Measurements from ENCODE around the genes CMTM2, CIAO2B and EXOC3L1.

DNA sequence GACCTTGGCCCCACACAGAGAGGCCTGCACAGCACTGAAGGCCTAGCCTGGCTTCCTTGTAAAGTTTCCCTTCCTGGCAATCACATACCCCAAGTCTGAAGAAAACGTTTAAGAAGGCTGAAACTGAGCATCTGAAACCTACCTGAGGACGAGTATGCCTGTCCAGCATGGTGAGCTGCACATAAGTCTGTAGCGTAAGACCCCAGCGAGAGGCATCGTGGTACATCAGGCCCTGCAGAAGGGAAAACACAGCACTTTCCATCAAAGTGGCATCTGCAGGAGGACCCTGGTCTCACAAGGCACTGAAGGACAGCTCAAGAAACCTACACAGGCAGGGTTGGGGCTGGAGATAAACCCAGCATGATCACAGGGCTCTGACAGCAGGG is 18.7 kb downstream of the TK2 start:
- RRBS: no CpG with 5 or more reads among the region's 5 CpGs

DNA sequence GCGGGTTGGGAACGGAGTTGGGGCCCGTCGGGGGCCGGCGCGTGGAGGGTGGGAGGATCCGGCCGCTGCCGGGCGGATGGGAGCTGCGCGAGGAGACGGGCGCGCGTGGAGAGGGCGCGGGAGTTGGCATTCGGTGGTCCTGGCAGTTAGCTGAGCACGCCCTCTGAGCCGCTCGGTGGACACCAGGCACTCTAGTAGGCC is at the start of gene CMTM2:
Gene CMTM2, plus strand, starts transcription at position 129 of the 201 bp plus-strand sequence.
- RRBS: 5% methylated on average over 5 of the region's 23 CpGs

DNA sequence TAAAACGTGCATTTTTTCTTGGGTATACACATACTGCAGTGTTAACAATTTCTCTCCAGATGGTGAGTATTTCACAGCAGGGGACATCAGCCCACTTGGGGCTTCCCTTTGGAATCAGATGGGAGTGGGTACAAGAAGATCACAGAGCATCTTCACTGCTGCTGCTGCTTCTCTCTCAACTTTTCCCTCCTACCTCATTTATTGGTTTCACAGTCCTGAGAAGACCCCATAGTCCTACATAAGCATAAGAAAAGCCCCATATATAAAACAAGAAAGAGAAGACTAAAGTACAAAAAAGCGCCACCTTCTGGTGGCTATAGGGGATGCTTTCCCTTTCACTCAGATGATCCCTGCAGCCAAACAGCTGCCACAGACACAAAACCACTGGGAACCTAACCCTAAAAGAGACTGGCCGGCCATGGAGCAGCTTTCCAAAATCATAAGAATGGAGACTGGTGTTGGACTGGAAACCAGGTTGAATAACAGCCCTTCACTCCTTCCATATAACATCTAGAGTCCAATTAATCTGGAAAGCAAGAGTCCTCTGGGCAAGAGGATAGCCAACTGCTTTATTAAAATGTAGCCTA is 11.5 kb downstream of the DYNC1LI2 start:
- RRBS: no CpG with 5 or more reads among the region's 3 CpGs

DNA sequence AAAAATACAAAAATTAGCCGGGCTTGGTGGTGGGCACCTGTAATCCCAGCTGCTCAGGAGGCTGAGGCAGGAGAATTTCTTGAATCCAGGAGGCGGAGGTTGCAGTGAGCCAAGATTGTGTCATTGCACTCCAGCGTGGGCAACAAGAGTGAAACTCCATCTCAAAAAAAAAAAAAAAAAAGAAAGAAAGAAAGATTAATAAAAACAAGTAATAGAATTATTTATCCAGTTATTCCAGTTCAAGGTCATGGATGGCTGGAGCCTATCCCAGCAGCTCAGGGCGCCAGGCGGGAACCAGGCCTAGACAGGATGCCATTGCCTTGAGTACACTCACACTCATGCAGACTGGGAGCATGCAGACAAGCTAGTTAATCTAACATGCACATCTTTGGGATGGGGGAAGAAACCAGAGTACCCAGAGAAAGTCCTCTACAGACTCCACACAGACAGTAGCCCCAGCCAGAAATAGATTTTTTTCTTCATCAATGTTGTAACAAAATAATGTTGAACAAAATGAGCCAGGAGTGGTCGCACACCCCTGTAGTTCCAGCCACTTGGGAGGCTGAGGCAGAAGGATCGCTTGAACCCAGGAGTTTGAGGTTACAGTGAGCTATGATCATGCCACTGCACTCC is 17.9 kb downstream of the PDP2 start:
- RRBS: no CpG with 5 or more reads among the region's 7 CpGs

- RRBS: no CpG with 5 or more reads among the region's 11 CpGs
These were observed 18.9 kb downstream of the CDH16 start for GRCh38 chr16:66899415-66900471.

DNA sequence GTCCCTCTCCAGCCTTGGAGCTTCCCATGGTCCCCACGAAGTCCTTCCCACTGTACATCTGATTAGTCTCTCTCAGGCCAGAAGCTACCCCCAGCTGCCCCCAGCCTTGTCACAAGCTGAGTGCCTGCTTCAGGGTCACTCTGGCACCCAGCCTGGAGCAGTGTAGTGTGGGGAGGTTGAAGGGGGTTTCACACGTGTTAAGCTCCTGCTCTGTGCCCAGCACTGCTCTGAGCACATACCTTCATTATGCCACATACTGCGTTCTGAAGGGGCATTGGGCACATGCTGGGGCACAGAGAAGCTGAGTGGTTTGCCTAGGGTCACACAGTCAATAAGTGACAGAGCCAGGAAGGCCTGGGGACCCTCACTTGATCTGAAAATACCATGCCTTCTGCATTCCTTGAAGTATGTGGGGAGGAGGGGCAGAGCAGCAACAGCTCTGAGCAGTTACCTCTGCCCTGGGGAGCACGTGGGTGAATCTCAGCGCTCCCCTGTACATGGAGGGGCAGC is 1.3 kb upstream of the CDH16 start:
- RRBS: no CpG with 5 or more reads among the region's 5 CpGs

DNA sequence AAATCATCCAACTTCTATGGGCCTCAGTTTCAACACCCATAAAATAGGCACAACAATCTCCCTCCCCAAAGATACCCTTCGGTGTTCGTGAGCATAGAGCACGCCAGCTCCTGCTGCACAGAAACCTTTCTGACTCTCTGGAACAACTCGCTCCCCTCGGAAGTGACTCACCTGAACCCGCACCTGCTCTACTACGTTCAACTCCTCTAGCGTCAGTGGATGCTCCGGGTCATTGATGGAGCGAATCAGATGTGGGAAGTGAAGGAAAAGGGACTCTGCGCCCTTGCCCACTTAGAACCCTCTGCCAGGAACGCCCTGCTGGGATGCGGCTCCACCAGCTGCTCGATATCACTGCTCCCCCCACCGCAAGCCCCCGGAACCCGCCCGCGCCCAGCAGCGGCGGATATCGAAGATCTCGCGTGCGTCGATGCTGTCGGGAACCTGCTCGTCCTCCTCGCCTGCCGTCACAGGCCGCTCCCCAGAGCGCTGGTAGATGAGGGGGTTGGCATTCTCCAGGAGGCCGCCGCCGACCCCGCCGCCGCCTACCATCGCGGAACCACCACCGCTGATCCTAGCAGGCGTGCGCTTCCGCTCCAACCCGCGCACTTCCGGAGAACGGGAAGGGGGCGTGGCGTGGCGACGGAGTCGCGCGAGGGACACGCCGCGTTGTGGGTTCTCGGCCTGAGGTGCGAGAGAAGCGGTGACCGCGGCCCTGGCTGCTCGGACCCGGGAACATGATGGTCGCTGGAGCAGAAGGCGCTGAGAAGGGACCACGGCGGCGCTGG is at the start of gene CIAO2B:
Gene CIAO2B, minus strand, starts transcription at position 587 of the 785 bp plus-strand sequence.
- RRBS: 2% methylated on average over 12 of the region's 70 CpGs

DNA sequence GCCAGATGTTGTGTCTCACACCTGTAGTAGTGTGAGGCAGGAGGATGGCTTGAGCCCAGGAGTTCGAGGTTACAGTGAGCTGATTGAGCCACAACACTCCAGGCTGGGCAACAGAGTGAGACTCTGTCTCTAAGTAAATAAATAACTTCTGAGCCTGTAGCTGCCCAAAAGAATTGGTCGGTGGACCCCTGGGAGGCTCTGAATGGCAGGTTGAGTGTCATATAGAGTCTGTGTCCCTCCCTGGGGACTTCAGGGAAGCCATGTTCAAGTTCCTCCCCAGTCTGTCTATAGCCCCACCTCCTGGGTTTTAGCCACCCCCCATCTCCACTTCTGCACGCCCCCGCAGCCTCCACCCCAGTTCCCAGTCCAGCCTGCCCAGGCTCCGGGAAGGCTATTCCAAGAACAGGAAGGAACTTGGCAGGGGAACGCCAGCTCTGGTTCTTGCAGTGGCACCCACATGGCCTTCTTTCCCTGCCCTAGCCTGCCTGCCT is 9.5 kb upstream of the CES4A start:
- RRBS: no CpG with 5 or more reads among the region's 6 CpGs

- RRBS: 3% methylated on average over 17 of the region's 101 CpGs
These were observed 12.2 kb downstream of the CES4A start for GRCh38 chr16:67000130-67001500.

- RRBS: no CpG with 5 or more reads among the region's 5 CpGs
These were observed 7.5 kb downstream of the CBFB start for GRCh38 chr16:67036367-67036918.

DNA sequence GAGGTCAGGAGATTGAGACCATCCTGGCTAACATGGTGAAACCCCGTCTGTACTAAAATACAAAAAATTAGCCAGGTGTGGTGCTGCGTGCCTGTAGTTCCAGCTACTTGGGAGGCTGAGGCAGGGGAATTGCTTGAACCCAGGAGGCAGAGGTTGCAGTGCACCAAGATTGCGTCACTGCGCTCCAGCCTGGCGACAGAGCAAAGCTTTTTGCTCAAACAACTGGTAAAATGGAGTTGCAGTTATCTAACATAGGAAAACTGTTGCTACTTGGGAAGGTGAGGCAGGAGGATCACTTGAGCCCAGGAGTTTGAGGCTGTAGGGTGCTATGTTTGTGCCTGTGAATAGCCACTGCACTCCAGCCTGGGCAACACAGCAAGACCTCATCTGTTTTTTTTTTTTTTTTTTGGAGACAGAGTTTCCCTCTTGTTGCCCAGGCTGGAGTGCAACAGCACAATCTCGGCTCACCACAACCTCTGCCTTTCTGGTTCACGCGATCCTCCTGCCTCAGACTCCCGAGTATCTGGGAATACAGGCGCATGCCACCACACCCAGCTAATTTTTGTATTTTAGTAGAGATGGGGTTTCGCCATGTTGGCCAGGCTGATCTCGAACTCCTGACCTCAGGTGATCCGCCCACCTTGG is 14.3 kb upstream of the PHAF1 start:
- RRBS: no CpG with 5 or more reads among the region's 13 CpGs

DNA sequence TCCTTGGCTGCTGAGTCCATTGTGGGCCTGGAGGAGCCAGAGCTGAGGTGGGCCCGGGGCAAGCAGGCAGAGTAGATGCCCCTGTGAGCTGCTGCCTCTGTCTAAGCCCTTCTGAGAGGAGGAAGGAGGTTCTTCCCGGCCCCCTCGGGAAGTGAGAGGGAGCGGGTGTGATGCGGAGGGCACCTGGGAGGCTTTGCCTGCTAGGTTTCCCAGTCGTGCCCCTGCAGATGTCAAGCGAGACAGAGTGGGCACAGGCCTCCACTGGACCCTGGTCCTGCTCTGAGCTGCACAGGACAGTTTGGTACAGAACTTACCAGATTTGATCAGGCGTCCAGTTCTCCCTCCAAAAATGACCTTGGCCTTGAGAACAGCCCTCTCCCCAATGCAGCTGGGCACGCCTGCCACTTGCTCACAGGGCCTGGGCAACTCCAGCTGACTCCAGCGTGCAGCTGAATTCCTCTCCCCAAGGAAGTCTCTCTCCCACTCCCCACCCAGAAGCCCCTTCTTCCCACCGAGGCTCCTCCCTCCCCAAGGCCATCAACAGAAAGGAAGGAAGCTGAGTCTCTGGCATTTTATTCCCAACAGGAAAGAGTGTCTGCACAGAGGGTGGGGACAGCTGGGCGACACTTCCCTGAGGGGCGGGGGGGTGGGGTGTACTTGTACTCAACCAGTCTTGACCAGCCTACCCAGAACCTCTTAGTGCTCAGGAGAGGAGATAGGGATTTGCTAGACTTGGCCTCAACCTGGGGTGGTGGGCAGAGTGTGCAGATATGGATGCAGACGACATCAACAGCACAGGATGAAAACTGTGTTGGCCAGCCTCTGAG is at the start of gene EXOC3L1:
Gene EXOC3L1, minus strand, starts transcription at position 480 of the 827 bp plus-strand sequence.
- RRBS: 58% methylated on average over 2 of the region's 14 CpGs

DNA sequence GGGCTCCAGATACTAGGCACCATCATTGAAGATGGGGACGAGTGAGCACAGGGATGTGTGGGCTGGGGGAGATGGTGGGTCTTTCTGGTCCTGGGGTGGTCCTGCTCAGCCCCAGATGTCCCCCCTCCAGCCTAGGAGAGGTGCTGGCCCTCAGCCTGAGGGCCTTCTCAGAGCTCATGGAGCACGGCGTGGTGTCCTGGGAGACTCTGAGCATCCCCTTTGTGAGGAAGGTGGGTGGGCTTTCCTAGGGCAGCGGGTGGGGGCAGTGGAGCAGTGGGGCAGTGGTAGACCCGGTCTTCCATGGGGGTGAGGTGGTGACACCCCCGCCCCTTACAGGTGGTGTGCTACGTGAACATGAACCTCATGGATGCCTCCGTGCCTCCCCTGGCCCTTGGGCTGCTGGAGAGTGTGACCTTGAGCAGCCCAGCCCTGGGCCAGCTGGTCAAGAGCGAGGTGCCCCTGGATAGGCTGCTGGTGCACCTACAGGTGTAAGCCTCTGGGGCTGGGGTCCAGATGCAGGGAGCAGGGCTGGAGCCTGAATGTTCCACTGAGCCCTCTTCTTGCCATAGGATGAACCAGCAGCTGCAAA is 1.5 kb downstream of the ELMO3 start:
- RRBS: no CpG with 5 or more reads among the region's 9 CpGs

- RRBS: no CpG with 5 or more reads among the region's 5 CpGs
These were observed 935 bp downstream of the SLC9A5 start for GRCh38 chr16:67249690-67250138.

- RRBS: no CpG with 5 or more reads among the region's 5 CpGs
These were observed 20.6 kb downstream of the LRRC36 start for GRCh38 chr16:67347212-67347657.

GRCh38 chr16:67363238-67364115 is 29.8 kb downstream of the TPPP3 start:
- RRBS: no CpG with 5 or more reads among the region's 4 CpGs

DNA sequence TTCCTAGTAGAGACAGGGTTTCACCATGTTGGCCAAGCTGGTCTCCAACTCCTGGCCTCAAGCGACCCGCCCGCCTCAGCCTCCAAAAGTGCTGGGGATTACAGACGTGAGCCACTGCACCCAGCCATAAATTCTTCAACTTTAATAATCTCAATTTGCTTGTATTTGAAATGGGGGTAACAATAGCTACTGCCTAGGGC is 5.6 kb upstream of the ZDHHC1 start:
- RRBS: no CpG with 5 or more reads among the region's 4 CpGs

GRCh38 chr16:67426977-67427334 is 4.0 kb upstream of the HSD11B2 start:
- RRBS: no CpG with 5 or more reads among the region's 7 CpGs

GRCh38 chr16:67440885-67441755 is 10.2 kb downstream of the HSD11B2 start:
- RRBS: 75% methylated on average over 8 of the region's 20 CpGs

DNA sequence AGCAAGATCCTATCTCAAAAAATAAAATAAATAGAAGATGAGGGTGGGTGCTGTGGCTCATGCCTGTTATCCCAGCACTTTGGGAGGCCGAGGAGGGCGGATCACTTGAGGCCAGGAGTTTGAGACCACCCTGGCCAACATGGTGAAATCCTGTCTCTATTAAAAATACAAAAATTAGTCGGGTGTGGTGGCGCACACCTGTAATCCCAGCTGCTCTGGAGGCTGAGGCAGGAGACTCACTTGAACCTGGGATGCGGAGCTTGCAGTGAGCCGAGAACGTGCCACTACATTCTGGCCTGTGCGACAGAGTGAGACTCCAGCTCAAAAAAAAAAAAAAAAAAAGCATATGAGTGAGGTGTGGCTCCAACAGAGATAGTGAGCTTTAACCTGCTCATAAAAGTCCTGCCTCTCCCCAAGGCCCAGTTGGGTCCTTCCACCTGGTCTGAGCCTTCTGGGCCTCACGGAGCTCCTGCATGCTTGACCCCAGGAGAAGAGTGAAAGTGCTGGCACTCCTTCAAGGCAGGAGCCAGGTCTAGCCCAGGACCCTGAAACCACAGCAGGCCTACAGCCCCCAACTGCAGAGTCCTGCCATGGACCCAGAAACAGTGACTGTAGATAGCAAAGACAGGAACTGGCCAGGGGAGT is 17.5 kb downstream of the HSD11B2 start:
- RRBS: no CpG with 5 or more reads among the region's 9 CpGs